Pericardium fibroblast (primary cell): ENCODE measurements around a stretch of chr11.

DNA sequence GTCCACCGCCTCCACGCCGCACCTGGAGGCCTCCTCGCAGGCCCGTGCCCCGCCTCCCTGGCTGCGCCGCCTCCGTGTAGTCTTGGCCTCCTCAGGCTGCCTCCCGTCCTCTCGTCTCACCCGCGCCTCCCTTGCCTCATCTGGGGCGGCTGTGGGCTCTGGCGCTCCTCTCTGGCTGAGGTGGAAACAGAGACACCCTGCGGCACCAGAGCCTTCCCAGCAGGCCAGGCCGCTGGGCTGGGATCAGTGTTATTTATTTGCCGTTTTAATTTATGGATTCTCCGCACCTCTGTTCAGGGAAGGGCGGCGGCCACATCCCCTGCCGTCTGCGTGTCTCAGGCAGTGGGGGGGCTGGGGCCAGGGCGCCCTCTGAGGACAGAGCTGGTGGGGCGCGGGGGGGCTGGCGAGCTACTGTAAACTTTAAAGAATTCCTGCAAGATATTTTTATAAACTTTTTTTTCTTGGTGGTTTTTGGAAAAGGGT, 25.2 kb downstream of the MOB2 start:
- RAMPAGE, long total RNA = no peak

DNA sequence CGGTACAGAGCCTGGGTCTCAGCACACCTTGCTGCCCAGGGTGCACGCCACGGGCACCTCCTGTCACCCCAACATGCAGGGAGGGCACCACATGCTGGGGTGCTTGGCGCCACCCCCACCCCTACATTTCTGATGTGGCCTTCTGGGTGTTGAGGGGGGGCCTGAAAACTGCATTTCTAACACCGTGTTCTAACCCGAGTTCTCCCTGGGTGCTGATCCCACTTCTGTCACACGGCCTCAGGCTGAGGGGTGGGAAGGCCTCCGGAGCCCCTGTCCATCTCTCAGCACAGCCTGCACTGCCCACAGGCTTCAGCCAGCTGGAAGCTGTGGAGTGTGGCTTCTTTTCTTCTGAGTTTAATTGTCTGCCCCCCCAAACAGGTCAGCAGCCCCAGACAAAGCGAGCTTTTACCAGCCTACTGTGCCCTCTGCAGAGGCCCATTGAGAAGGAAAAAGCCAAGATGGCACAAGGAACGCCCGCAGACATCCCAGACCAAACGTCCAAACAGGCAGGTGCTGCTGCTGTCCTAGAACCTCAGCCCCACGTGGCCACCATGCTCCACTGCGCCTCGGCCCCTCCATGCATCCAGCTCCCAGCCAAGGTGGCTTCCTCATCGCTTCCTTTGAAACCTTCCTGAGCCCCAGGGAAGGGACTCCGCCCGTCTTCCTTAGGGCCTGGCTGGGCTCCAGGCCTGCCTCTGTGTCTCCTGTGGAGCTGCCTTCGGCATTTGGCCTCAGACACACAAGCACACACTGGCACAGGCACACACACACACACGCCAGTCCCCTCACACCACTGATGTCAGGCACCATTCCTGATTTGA, 1.8 kb downstream of the MOB2 start:
- RAMPAGE, long total RNA = no peak

- RAMPAGE, long total RNA = no peak
Measured at GRCh38 chr11:1567102-1568204, 4.6 kb downstream of the DUSP8 start.

GRCh38 chr11:1665205-1665778, 31.7 kb upstream of the KRTAP5-6 start:
- RAMPAGE, long total RNA = no peak

DNA sequence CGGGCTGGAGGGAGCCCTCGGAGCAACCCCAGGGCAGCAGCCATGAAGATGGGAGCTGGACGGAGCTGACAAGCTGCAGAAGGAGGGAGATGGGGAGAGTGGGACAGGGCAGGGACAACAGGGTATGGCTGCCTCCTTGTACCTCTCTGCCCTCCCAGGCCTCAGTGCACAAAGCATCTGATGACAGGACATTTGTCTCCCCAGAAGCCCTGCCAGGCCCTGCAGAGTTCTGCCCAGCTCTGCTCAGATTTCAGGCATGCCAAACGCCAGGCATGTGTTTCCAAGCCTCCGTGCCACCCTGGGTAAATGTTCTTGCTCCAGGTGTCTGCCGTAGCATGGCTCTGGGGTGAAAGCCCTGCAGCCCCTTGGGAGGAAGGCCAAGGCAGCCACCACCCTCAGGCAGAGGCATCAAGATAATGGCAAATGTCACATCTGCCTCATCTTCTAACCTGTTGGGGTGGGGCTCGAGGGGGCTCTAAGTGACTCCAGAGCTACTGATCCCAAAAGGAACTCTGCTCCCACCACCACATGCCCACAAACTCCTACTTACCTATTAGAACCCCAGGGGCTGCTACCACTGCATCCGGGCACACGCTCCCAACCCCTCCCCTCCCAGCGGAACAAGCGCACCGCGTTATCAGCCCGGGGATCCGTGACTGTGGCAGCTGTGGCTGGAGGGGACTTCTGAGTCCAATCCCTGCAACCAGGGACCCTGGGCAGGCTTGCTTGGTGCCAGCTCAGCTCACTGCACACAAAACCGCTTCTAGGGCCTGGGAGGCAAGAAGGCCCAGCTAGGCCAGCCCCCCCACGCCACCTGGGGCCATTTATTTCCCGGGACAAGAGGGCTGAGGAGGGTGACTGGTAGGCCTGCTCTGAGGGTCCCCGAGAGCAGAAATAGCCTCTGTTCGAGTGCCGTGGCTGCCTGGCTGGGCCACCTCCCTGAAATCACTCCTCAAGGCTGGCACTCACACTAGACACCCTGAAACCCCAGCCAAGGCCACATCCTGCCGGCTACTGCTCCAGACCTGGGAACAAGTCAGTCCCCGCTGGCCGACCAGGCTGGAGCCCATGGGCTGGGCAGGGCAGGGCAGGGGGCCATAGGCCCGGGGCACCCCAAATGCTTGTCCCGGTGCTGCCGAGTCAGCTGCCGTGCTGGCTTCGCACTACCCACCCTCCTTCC, 1.5 kb upstream of the IFITM10 start:
- RAMPAGE, long total RNA = no peak

GRCh38 chr11:1752732-1753765, 2.7 kb upstream of the IFITM10 start:
- RAMPAGE, long total RNA = no peak

- RAMPAGE, long total RNA = no peak
Measured at GRCh38 chr11:1764290-1764851, 644 bp upstream of the CTSD start.

DNA sequence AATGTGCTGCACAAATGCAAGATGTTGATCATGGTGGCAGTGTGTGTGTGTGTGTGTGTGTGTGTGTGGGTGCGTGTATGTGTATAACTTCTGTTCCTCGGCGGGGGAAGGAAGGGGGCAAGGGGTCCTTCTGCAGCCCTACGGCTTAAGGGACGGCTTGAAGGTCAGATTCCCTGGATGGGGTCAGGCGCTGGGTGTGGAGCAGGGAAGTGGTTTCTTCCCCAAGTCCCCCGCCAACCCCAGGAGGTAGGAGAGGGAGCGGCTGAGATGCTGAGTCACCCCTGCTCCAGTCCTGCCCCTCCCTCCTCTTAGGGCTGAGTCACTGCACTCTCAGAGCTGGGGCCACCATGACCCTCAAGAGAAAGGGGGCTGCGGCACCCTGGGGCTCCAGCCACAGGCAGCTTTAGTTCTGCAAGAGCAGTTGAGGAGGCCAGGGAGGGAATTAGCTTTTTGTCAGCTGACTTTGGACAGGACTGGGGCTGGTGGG, 8.7 kb upstream of the CTSD start:
- RAMPAGE, long total RNA = no peak

DNA sequence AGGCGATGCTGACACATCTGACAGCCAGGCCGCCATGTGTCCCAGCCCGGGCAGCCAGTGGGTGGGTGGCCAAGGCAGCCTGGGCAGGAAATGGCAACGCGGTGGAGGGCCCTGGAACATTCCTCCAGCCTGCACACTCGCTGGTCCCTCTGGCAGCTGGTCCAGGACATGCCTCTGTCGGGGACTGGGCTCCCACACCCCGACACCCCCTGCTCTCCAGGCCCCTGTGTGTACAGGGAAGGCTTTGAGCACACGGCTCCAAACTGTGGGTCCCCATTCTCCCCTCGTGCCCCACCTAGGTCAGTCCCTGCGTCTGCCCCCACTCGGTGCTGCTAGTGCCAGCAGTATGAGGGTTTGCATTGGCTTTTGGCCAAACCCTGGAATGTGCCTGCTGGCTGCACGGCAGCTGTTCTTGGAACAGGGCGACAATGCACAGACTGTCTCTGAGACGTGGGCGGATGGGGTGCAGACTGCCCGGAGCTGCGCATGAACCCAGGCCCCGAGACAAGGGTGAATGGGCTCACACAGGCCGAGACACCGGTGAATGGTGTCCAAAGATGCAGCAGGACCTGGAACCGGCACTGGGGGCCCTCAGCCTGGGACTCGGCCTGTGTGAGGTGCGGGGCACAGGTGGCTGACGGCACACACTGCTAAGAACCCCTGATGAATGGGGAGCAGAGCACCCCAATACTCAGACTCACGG, 7.6 kb upstream of the SYT8 start:
- RAMPAGE, long total RNA = no peak

DNA sequence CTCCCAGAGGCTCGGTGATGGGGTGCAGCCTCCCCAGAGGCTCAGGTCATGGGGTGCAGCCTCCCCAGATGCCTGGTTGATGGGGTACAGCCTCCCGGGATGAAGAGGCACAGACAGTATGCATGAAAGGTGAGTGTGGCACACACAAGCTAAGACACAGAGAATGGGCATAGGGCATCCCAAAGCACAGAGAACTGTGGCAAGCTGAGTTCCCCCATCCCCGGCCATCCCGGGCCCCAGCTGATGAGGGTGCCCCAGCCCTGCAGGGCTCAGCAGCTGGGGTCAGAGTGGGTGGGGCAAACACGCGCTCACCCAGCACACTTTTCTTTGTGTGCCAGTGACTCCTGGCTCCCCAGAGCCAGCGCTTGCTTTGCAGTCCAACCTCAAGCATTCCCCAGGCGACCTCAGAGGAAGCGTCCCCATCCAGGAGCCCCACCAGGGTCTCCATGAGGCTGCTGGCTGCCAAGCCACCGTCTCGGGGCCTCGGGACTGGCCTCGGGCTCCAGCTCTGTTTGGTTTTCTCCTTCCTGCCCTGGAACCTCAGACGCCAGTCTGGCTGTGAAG, 4.7 kb upstream of the SYT8 start:
- RAMPAGE, long total RNA = no peak

DNA sequence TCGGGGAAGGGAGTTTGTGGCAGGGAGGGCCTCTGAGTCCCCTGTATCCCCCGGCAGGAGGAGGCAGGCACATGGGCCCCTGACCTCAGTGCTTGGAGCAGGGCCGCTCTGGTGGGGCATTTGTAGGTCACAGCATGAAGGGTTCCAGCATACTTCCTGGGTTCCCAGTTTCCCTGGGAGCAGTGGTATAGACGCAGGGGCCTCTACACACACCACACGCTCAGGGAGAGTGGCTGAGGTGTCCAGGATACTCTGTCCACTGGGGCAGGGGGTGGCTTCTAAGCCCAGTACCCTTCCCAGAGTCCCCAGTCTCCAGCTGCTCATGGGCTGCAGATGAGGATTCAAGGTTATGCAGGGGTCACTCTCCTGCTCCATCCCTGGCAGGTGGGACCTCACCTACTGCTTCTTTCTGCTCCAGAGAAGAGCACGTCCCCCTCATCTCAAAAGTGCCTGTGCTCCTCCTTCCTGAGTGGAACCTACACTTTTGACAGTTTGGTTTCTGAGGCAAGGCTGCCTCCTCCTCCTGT, 6.2 kb downstream of the LSP1 start:
- RAMPAGE, long total RNA = no peak

DNA sequence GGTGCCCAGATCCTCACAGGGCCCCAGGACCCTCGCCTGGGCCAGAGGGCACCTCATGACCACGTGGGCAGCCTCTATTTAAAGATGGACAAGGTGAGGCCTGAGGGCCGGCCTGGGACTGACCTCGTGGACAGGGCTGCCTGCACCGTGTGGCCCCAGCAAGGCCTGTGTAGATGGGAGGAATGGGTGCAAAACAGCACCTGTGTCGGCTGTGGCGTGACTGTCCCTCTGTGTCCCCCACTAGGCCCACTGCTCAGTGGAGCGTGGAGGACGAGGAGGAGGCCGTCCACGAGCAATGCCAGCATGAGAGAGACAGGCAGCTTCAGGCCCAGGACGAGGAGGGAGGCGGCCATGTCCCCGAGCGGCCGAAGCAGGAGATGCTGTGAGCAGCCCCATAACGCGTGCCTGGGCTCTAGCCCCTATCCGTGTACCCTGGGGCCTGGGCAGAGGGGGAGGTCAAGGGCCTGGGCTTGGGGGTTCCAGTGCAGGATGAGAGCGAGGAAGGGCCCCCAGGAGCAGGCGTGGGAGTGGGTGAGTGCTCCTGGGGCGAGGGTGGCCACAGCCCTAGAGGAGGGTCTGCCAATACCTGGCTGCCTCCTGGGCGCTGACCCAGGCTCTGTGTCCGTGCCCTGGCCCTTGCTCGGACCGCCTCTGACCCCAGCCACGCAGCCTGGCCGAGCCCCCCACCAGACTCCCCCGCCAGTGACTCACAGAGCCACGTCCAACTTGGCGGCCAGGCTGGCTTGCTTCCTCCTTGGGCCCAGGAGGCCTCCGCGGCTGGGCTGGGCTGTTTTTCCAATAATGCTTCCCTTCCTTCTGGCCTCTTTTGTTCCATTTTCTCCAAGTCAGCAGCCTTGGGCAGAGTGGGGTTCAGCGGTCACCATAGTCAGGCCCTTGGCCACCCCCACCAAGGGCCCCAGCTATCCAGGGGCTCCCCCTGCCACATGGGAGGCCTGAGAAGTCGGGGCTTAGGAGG, 11.6 kb downstream of the PRR33 start:
- RAMPAGE, long total RNA = no peak

DNA sequence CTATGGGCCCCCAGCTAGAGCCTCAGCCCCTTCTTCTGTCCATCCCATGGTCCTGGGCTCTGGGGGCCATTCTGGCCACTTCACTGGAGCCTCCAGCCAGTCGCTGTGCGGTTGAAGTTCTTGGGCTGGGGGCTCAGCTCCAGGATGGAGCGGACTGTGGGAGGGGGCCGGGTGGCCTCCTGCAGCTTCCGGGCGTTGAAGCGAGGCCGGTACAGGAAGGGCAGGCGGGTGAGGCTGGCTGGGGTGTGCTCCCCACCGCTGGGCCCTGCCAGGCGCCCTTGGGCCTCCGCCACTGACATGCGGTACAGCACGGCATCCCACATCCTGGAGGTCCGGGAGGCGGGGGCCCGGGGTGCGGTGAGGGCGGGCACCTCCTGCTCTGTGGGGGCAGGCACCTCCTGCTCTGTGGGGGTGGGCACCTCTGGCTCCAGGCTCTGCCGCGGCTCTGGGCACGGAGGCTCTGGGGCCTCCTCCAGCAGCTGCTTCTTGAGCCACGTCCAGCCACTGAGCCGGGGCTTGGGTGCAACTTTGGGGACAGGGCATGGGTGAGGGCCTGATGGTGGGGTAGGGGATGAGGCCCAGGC, 2.5 kb downstream of the PRR33 start:
- RAMPAGE, long total RNA = no peak

DNA sequence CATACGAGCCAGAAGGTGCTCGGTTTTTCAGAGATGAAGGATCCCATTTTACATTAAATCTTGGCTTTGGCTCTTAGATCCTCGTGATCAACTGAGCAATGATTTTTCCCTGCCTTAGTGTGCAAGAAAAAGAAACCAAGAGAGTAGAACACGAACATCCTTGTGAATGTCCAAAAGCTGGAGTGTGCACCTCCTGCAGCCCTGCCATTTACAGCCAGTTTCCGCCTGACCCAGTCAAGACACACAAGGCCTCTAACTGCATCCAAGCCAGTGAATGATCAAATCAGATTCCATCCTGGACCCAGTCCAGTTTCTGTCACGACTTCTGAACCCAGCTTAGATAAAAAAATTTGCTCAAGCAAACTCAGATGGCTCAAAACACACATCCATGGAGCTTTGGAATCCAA, 12.0 kb upstream of the PRR33 start:
- RAMPAGE, long total RNA = no peak

GRCh38 chr11:1924676-1925235, 5.3 kb downstream of the TNNT3 start:
- RAMPAGE, long total RNA = no peak

GRCh38 chr11:1940692-1940973, 6.5 kb upstream of the MRPL23 start:
- RAMPAGE, long total RNA = no peak

GRCh38 chr11:2096810-2097970, 42.0 kb downstream of the IGF2 start:
- RAMPAGE, long total RNA = no peak

- RAMPAGE, long total RNA = no peak
Measured at GRCh38 chr11:2208738-2209157, 37.1 kb upstream of the TH start.

- RAMPAGE, long total RNA = no peak
Measured at GRCh38 chr11:2276998-2277433, 6.6 kb upstream of the ASCL2 start.

- RAMPAGE, long total RNA = no peak
Measured at GRCh38 chr11:2303649-2304189, 1.9 kb downstream of the TSPAN32 start.